Melanocyte of skin (primary cell): ENCODE results near the genes C1QL1 and MAPT.

DNA sequence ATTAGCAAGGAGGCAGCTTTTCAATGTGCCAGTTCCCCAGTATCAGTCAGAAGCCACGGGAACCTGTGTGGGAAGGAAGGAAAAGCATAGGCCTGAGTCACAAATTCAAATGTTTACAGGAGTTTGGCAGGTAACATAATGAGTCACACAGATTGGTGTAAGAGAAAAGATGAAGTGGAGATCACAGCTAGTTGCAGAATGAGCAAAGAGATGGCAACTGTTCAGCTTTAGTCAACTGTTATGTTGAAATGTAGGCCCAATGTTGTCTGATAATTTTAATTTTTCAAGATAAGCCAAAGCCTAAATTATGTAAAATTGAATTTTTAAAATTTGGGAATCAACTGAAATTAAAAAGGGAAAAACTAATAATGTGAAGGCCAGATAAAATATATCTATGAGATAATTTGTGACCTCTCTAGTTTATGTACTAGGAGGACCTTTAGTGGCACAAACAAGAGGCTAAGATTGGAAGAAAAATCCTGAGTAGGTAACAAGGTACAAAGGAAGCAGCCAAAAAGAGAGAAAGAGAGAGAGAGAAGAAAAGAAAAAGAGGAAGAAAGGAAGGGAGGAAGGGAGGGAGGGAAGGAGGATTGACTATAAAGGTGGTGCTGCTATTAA is 28.3 kb upstream of the ITGA2B start:
- CAGE, long polyA plus RNA, 2 experiments = no peak in any of the 2 experiments

- CAGE, long polyA plus RNA, 2 experiments = no peak in any of the 2 experiments
Measured at GRCh38 chr17:44436448-44436746, 46.9 kb upstream of the ITGA2B start.

- CAGE, long polyA plus RNA, 2 experiments = no peak in any of the 2 experiments
Measured at GRCh38 chr17:44466543-44467073, 36.6 kb downstream of the GPATCH8 start.

- CAGE, long polyA plus RNA, 2 experiments = no peak in any of the 2 experiments
Measured at GRCh38 chr17:44781479-44782613, 23.1 kb downstream of the ADAM11 start.

DNA sequence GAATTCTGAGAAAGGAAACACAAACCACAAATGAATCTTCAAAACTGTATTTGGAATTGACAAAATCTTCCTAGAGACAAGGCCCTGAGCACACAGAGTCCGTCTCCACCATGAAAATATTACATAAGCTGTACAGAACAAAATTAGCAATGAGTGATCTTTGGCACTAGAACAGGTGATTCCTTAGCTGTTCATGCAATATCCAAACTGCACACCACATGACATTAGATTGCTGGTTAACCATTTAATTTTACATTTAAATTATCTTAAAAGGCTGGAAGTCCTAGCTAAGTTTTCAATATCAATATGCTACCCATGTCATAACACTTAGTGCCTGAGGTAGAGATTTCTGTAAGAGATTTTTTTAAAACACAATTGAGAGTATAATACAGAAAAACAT is 31.7 kb downstream of the GJC1 start:
- CAGE, long polyA plus RNA, 2 experiments = no peak in any of the 2 experiments

DNA sequence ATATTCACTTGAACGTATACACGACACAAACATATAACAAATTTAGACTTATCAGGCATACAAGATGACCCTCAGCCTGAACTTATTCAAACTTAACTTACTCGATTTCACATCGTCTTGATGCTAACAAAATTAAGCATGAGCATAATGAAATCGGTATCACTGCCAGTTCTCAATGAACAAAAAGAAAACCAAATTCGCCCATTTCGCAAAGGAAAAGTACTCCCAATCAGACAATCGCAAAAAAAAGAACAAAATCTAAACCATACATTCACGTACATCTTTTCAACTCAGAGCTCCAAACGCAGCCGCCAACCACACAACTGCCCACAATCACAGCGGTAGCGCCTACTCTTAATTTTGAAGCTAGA is 1.1 kb downstream of the GJC1 start:
- CAGE, long polyA plus RNA, 2 experiments = no peak in any of the 2 experiments

GRCh38 chr17:44905366-44906010 is 6.0 kb downstream of the CCDC103 start:
- CAGE, long polyA plus RNA, 2 experiments = no peak in any of the 2 experiments

- CAGE, long polyA plus RNA, 2 experiments = no peak in any of the 2 experiments
Measured at GRCh38 chr17:44968055-44969004, at the start of gene C1QL1. Gene C1QL1, minus strand, starts transcription at chr17:44968303.

GRCh38 chr17:45087178-45087920 is 26.2 kb downstream of the NMT1 start:
- CAGE, long polyA plus RNA, 2 experiments = no peak in any of the 2 experiments

DNA sequence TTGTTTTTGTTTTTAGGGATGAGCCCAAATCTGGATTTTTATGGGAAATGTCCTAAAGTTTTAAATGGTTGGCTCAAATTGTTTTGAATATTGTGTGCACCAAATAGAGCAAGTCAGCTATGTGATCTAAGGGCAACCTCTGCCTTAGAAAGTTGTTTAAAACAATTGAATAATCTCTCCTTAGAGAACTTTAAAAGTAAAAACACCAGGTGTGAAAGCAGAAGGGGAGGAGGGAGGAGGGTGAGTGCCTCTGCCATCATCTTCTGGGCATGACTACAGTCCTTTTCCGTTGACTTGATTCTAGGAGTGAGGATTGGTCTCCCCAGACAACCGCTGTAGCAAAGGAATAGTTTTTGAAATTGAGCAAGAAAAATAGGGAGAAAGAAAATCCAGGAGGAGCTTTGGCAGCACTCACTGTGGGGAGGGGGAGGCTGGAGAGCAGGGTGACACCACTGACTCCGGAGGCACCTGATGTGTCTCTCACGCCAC is 33.4 kb downstream of the PLCD3 start:
- CAGE, long polyA plus RNA, 2 experiments = no peak in any of the 2 experiments

GRCh38 chr17:45114755-45115305 is 17.5 kb downstream of the PLCD3 start:
- CAGE, long polyA plus RNA, 2 experiments = no peak in any of the 2 experiments

DNA sequence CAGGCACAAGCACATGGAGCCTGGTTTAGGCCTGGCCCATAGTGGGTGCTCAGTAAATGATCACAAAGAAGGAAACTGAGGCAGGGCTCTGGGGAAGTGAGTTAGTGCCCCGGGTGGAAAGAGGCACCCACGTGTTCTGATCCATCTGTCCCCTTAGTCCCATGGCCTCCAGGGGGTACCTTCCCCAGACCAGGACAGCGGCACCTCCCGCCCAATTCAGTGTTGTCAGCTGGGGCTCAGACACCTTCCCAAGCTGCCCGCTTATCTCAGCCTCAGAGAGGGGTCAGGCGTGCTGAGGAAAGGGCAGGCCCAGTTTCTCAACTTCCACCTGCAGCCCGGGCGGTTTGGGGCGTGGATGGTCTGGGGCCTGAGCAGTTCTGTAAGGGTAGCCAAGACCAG is 5.2 kb downstream of the PLCD3 start:
- CAGE, long polyA plus RNA, 2 experiments = no peak in any of the 2 experiments

GRCh38 chr17:45172518-45173535 is 11.2 kb downstream of the HEXIM2 start:
- CAGE, long polyA plus RNA, 2 experiments = no peak in any of the 2 experiments

- CAGE, long polyA plus RNA, 2 experiments = no peak in any of the 2 experiments
Measured at GRCh38 chr17:45222007-45222114, 176 bp downstream of the FMNL1 start.

- CAGE, long polyA plus RNA, 2 experiments = no peak in any of the 2 experiments
Measured at GRCh38 chr17:45225876-45226667, 4.4 kb downstream of the FMNL1 start.

DNA sequence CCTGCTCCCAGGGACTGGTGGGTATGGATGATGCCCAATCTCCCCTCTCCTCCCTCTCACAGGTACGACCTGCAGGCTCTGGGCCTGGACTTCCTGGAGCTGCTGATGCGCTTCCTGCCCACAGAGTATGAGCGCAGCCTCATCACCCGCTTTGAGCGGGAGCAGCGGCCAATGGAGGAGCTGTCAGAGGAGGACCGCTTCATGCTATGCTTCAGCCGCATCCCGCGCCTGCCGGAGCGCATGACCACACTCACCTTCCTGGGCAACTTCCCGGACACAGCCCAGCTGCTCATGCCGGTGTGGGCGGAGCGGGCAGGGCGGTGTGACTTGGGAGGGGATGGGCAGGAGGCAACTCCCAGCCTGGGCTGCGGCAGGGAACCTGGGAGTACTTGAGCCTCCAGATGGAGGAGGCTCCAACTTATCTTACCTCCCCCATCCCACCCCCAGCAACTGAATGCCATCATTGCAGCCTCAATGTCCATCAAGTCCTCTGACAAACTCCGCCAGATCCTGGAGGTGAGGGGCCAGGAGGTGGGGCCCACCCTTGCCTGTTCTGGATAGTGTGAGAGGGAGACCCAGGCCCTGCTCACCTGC is 18.1 kb downstream of the SPATA32 start:
- CAGE, long polyA plus RNA, 2 experiments = no peak in any of the 2 experiments

GRCh38 chr17:45260132-45260741 is 1.7 kb downstream of the SPATA32 start:
- CAGE, long polyA plus RNA, 2 experiments = no peak in any of the 2 experiments

DNA sequence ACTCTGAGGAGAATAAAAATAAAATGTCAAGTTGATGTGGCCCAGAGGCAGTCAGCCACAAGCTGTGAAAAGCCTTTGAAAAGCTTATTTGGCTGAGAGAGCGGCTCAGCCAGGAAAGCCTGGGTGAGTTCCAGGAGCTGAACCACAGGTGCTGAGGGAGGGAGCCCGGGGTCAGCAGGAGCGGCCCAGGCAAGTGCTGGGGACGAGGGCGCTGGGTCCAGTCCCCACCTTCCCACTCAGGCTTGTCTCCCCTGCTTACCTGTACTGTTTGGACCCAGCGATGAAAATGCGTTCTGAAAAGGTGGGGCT is 27.0 kb upstream of the SPATA32 start:
- CAGE, long polyA plus RNA, 2 experiments = no peak in any of the 2 experiments

DNA sequence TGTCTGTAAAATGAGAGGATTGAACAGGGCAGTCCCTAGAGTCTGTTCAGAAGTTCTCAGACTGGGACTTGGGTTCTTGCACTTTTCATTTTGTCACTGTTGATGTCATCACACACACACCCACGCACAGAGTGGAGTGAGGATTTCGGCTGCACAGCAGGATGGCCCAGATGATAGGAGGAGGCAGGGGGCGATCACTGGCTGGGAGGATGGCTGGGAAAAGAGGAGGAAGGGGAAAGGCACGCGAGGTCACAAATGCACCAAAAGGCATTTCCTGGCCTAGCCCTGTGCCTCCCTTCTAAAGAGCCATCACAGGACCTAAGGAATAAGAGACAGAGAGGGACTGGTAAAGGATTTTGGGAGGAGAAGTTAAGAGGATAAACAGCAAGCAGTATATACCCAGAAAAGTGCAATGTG is 24.3 kb upstream of the MAPT start:
- CAGE, long polyA plus RNA, 2 experiments = no peak in any of the 2 experiments

- CAGE, long polyA plus RNA, 2 experiments = no peak in any of the 2 experiments
Measured at GRCh38 chr17:45893740-45895070, at the start of gene MAPT. Gene MAPT, plus strand, starts transcription at chr17:45894554.